Aorta (tissue), 1 donor: ENCODE measurements around a stretch of chr7.

DNA sequence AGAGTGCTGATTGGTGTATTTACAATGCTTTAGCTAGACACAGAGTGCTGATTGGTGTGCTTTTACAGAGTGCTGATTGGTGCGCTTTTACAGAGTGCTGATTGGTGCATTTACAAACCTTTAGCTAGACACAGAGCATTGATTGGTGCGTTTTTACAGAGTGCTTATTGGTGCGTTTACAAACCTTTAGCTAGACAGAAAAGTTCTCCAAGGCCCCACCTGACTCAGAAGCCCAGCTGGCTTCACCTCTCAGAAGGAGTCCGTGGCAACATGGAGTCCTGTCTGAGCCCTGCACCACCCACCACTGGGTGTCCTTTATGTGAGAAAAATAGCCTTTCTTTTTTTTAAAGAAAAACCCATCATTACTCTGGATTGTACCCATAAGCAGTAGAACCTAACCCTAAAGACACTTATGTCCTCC, 115.1 kb downstream of the ANLN start:
- PRO-cap: no peak

GRCh38 chr7:36736629-36737282, 12.5 kb upstream of the AOAH start:
- PRO-cap: unidirectional peak, plus-strand start at chr7:36737049

DNA sequence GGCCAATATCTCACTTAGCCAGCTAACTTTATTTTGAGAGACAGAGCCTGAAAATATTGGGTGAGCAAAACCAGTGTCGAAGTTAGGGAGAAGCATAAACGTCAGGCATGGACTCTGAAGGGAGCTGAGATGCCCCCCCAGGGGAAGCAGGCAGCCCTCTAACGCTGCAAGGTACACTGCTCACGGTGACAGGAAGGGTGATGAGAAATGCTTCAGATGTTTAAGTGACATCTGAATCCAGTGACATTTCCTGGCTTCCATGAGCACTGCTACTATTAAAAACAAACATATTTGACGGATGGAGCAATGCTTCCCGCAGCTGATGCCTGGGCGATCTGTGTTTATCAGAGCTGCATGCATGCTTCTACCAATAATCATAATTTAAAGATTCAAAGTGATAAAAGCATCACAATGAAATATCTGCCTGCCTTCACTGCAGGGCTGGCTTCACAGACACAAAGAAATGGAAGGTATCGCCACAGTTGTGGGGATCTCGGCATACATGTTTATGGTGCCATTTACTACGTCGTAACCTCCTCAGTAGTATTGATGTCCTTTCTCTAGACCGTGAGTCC, 66.0 kb upstream of the AOAH start:
- PRO-cap: no peak

DNA sequence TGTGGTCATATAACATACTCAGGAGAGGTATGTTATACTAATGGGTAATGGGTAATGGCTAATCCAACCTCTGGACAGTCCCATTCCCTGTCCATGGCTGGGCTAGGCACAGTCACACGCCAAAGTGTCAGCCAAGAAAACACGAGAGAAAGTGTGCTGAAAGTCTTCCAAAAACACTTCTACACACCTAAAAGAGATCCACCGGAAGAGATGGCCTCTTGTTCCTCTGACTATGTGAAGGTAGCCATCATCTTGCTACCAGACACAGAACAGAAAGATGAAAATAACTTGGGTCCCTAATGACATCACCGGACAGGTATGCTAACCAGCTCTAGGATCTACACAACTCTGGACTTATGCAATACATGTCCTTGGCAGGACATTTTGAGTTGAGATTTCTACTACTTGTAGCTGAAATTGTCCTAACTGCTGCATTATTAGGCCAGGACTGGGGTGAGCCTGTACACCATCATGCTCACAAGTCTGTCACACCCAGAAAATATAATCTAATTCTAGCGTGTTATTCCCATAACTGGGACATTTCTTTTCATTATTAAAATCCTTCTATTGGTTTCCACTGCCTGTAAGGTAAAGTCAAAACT, 358.7 kb downstream of the ELMO1 start:
- PRO-cap: no peak

DNA sequence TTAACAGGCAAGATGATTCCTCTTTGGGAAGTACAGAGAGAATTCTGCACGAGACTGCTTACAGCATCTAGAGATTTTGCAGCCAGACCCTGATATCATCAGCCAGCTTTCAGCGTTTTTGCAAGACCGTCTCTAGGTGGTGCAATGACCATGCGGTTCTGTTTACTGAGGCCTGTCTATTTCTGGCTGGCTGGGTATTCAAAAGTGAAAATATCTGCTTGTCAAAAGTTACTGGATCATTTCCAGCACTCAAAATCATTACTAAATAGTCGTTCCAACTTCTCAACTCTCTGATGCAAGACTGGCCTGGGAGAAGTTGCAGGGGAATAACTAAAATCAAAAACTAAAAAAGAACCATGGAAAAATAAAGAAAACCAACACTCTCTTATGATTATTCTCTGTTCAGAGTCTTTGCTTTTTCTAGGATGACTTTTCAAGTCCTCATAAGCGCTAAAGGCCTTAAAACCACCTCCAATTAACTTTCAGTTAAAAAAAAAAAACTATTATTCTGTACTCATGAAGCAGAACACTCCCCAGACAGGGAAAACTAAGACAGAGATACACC, 240.1 kb downstream of the ELMO1 start:
- PRO-cap: no peak

GRCh38 chr7:37311354-37312028, 137.2 kb downstream of the ELMO1 start:
- PRO-cap: no peak

GRCh38 chr7:37344885-37345325, 103.8 kb downstream of the ELMO1 start:
- PRO-cap: no peak

- PRO-cap: no peak
Observed at GRCh38 chr7:37354344-37355155, 94.1 kb downstream of the ELMO1 start.

GRCh38 chr7:37690151-37690530, 6.6 kb downstream of the GPR141 start:
- PRO-cap: unidirectional peak, minus-strand start at chr7:37690437

- PRO-cap: no peak
Observed at GRCh38 chr7:38178695-38179286, 746 bp downstream of the STARD3NL start.

DNA sequence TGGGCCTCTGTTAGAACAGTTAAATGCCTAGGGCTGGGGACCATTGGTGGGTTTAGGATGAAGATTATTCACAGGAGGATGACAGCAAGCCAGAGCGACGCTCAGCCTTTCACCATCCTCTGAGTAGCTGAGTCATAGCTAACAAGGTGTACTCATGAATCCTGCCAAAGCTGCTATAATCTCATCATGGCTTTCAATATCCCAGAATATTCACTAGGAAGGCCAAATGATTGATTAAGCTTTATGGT, 39.7 kb downstream of the STARD3NL start:
- PRO-cap: no peak

DNA sequence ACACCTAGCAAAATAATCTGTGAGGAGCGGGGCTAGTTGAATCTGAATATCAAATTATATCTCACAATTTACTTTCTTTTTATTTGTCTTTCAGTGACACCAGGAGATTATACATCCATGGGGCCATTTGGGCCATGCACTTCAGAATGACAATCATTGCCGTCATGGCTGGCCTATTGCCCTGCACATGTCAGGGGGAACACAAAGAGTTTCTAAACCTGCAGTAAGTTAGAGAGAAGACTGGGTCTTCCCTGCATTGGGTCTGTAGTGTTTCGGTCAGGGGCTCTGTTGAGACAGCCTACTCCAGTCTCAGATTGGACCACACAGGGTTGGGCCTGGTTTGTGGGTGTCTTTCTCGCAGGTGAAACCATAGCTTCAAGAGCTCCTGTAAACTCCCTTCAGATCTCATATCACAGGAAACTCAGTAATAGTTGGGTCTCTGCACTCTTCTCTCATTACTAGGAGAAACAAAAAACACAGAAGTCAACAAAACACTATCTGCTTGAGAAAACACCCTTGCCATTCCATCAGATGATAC, 102.6 kb downstream of the STARD3NL start:
- PRO-cap: no peak

GRCh38 chr7:38349604-38350461, 171.8 kb downstream of the STARD3NL start:
- PRO-cap: no peak

- PRO-cap: no peak
Observed at GRCh38 chr7:38358232-38359270, 180.5 kb downstream of the STARD3NL start.

DNA sequence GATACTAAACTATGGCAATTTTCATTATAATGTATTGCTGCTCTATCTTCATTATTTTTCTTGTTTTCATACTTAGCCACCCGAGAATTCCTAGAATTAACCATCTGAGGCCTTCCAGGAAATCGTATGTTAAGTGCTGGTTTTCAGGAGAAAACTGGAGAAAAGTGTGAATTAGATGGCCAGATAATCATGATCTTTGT, 54.9 kb downstream of the AMPH start:
- PRO-cap: unidirectional peak, plus-strand start at position 78 of the sequence

- PRO-cap: no peak
Observed at GRCh38 chr7:39016606-39017128, 39.0 kb downstream of the POU6F2 start.

- PRO-cap: no peak
Observed at GRCh38 chr7:39353476-39354453, 212.4 kb upstream of the YAE1 start.

- PRO-cap: bidirectional peak, plus-strand start at chr7:39733573, minus-strand start at chr7:39733310
Observed at GRCh38 chr7:39732617-39733828, 109.7 kb downstream of the RALA start.

- PRO-cap: no peak
Observed at GRCh38 chr7:39758153-39758730, 134.9 kb downstream of the RALA start.

DNA sequence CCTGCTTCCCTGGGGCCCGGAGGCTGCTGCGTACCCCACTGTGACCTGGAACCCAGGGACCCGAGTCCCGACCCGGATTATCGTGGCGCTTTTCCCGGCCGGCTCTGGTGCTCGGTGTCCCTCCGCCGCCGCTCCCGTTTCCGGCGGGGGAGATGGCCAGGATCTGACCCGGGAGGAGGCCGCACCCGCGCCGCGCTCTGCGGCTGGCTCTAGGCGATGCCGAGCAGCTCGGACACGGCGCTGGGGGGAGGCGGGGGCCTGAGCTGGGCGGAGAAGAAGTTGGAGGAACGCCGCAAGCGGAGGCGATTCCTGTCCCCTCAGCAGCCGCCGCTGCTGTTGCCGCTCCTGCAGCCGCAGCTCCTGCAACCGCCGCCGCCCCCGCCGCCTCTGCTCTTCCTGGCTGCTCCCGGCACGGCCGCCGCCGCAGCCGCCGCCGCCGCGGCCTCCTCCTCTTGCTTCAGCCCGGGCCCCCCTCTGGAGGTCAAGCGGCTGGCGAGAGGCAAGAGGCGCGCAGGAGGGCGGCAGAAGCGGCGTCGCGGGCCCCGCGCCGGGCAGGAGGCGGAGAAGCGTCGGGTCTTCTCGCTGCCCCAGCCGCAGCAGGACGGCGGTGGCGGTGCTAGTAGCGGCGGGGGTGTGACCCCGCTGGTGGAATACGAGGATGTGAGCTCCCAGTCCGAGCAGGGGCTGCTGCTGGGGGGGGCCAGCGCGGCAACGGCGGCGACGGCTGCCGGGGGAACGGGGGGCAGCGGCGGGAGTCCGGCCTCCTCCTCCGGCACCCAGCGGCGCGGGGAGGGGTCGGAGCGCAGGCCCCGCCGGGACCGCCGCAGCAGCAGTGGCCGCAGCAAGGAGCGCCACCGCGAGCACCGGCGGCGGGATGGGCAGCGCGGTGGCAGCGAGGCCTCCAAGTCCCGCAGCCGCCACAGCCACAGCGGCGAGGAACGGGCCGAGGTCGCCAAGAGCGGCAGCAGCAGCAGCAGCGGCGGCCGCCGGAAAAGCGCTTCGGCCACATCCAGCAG, 678 bp downstream of the CDK13 start:
- PRO-cap: bidirectional peak, plus-strand start at position 270 of the sequence, minus-strand start at position 338 of the sequence; bidirectional peak, plus-strand start at position 484 of the sequence, minus-strand start at position 389 of the sequence